ENCODE measurements around a stretch of chr13.

GRCh38 chr13:106534297-106534863 is 1.1 kb downstream of the EFNB2 start:
- PRO-cap: no peak

DNA sequence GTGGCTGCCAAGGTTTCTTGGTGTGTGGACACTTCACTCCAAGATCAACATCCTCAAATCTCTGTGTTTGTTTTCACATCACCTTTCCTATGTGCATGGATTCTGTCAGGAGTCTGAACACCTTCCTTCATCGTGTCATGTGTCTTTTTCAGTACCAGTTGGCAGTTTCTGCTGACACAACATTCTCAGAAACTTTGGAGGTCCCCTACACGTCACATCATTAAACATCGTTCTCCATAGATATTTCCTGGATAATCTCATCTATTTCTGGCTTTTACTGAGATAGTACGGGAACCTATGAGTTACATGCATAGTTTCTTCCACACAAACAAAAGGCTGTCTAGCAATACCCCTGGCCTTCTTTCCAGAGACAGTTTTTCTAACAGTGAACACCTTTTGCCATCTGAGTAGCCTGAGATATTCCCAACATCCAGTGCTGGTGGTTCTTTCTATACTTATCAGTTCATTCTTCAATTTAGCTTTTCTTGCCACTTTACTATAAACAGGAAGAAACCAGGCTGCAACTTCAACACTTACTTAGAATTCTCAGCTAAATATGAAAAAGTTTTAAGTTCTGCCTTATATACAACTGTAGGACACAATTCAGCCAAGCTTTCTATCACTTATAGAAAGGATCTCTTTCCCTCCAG is 15.4 kb upstream of the EFNB2 start:
- PRO-cap: no peak

DNA sequence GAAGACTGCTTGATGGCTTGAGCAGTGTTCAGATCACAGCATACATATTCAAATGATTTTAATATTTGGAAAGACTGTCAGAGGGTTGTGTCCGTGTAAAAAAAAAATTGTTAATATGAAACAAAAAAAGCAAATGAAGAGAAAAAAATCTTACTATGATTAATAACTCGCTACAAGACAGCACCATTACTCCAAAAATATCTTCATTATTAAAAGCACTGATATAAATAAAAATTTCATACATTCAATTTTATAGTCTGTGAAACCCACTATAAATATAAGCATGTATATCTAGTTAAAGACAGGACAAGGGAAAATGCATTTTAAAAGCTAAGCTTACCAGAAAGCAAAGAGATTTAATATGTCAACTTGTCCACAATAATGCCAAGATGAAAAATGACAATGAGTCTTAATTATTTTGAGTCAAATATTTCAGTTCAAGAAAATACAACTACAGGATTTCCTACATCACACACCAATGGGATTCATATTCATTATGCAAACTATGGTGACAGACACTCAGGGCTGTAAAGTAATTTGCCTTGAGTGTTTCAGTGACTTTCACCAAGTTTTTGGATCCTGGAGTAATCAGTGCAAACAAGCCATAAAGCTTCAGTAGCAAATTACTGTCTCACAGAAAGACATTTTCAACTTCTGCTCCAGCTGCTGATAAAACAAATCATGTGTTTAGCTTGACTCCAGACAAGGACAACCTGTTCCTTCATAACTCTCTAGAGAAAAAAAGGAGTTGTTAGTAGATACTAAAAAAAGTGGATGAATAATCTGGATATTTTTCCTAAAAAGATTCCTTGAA is 9.7 kb downstream of the ARGLU1 start:
- PRO-cap: no peak

- PRO-cap: no peak
These were observed 19.9 kb upstream of the ARGLU1 start for GRCh38 chr13:106587779-106588266.

DNA sequence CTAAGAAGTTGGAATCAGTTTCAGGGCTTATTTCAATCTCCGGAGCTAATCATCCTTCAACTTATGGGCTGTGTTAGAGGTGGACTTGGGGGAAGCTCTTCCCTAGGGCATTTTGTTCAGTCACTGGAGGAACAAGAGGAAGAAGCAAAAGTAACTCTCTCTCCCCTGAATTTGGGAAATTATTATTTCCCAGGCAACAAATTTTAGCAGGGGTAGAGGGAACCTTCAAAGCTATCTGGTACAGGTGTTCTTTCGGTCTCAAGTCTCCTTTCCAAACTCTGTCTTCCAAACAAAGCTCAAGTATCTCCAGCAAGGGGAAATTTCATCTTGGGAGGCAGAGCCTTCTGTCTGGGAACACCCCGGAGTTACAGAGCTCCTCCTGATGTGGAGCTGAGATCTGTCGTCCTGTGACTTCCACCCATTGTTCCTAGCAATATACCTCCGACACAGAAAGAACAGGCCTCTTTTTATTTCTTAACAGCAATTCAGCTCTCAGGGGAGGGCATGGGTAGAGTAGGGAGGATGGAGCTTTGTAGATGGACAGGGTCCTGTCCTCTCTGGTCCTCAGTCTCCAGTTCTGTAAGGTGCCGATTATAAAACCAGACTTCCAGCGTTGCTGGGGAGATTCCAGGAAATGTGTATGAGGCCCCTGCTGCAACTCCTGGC is 55.8 kb upstream of the ARGLU1 start:
- PRO-cap: no peak

- PRO-cap: no peak
These were observed 112.9 kb upstream of the ARGLU1 start for GRCh38 chr13:106680716-106681287.

GRCh38 chr13:108587337-108587536 is 42.2 kb upstream of the MYO16 start:
- PRO-cap: no peak

DNA sequence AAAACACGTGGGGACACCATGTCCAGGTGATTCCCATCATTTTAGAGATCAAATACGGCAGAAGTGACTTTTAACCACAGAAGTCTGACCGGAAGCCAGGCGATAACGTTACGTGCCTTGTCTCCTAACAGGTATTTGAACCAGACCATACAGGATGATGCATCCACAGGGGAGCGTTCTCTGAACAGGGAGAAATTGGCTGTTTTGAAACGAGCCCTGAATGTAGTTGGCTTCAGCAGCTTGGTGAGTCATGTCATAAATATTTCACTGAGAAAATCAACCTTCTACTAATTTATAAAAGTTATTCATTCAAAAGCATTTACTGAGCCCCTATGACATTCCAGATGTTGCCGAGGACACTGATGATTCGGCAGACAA is 328.1 kb downstream of the MYO16 start:
- PRO-cap: no peak

DNA sequence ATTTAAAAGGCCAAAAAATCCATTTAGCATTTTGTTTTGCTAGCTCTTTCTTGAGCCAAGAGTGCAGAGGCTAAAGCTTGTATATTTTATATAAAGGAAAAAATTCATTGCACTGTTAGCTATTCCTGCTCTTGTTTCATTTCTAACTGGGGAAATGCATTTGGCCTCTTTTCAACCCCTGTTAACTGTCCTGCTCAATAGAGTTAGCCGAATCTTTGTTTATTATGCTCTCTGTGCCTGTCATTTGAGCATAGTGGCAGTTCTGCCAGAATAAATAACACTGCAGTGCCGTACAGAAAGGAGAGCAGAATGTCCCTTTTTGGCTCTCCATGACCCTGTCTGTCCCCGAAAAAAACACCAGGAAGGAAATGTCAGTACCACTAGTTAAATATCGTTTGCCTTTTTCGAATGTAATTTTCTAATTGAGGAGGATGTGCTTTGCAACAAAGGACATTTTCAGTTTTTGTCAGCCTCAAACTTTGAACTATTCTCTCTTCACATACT is 350.9 kb downstream of the MYO16 start:
- PRO-cap: no peak

DNA sequence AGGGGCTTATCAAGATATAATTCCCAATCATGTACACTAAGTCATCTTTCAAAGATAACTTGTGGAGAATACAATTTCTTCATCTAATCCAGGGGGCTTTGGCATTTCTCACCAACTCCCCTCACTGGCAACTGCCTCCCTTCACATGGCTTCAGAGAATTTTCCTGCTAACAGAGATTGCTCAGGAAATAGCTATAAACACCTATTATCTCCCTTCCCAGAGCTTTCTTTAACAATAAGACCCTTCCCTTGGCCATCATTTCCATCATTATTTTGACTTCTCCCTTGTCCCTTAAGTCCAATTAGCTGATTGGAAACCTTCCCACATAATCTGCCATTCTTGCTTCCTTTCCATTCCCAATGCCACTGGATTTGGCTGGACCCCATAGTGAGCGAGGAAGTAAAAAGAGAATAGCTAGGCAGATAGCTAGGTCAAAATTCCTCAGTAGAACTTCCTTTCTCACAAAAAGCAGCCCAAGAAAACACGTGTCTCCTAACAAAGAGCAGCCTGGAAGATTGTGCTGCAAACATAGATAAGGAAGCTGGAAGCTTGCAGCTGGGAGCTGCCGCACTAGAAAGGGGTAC is 522.0 kb downstream of the IRS2 start:
- PRO-cap: no peak

DNA sequence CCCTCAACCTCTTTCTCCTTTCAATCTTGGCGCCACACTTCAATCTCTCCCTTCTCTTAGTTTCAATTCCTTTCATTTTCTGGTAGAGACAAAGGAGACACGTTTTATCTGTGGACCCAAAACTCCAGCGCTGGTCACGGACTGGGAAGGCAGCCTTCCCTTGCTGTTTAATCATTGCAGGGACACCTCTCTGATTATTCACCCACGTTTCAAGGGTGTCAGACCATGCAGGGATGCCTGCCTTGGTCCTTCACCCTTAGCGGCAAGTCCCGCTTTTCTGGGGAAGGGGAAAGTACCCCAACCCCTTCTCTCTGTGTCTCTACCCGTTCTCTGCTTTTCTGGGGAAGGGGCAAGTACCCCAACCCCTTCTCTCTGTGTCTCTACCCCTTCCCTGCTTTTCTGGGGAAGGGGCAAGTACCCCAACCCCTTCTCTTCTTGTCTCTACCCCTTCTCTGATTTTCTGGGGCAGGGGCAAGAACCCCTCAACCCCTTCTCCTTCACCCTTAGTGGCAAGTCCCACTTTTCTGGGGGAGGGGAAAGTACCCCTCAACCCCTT is 520.6 kb downstream of the IRS2 start:
- PRO-cap: no peak

DNA sequence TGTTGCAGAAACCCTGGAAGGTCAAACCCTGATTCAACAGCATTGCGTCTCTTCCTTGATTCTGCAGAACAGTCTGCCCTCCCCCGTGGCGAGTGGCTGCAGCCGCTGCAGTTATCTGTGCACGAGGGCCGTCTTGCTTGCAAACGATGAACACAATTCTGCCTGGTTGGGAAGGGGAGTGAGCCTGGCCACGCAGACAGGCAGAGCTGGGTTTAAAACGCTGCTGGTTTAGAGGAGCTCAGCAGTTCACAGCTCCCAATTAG is 373.8 kb downstream of the IRS2 start:
- PRO-cap: no peak

- PRO-cap: no peak
These were observed 199.3 kb downstream of the IRS2 start for GRCh38 chr13:109587001-109587475.

DNA sequence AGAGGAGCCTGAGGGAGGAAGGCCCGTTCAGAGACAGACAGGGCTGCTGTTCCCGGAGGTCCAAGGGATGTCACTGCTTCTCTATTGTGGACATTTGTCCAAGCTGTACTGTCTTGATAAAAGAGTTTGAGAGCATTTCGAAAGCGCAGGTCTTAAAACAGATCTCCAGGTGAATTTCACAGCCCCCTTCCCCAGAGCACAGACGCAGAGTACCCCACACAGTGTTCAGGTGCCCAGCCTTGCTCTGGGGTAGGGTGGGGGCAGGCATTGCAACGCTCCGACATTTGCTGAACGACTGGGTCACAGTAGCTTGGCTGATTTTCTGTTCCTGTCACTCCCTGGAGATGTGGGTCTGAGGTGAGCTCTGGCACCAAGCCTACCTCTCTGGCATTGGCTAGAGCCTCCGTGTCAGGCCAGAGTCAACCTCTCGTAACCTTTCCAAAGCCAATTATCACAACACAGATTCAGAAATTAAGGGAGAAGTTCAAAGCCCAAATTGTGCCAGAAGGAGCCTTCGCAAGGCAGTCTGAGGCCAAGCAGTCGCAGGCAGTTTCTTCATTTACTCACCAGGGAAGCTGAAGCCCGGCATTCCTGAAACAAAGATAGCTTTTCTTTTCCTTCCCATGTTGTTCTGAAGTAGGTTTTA is 117.2 kb downstream of the IRS2 start:
- PRO-cap: no peak

DNA sequence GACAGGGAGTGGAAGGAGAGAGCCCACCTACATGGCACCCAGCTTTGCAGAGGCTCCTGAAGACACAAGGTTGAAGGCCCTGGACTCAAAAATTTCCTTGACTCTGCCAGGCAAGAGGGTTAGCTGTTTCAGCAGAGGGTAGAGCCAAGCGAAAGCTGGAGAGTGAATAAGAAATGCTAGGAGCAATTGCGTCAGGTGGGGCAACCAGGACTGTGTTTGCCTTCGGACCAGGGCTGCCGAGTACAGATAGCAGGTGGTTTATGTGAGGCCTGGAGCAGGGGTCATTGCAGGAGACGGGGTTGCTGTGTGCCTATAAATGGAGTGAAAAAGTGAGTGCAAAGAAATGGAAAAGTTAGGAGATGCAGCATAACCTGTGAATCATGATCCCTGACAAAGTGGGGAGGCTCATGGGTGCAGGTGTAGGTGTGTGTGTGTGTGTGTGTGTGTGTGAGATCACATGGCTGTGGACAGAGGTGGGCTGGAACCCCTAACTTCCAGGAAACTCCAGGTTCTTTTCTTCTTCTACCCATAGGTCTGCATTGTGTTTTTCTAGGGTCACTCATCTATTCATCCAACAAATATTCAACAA is 59.0 kb downstream of the IRS2 start:
- PRO-cap: no peak

DNA sequence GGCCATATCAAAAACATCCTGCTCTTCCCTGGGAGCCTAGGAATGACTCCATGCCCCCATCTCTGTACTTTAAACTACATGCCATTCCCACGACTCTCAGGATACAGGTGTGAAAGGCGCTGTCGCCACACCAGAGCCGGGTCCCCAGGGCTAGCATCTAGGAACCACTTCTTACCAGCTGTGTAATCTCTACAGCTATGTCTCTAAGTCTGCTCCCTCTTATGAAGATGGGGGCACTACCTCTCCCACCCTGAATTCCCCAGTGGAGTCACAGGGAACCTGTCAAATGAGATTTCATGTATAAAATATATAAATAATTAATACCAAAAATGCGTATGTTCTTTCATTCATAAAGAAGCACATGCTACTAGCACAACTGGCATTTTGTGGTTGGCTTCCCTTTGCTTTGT is 22.2 kb downstream of the IRS2 start:
- PRO-cap: no peak

- PRO-cap: no peak
These were observed 6.1 kb downstream of the IRS2 start for GRCh38 chr13:109780287-109780609.

DNA sequence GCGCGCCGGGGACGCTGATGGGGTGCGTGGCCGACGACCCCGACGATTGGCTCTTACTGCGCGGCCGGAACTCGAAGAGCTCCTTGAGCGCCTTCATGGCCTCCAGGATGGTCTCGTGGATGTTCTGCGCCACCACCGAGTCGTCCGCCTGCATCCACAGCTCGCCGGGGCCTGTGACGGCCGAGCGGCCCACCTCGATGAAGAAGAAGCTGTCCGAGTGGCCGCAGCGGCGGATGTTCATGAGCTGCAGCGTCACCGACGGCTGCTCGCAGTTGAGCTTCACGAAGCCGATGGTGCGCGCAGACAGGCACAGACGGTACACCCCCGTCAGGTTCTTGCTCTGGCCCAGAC is 1.3 kb downstream of the IRS2 start:
- PRO-cap: no peak

DNA sequence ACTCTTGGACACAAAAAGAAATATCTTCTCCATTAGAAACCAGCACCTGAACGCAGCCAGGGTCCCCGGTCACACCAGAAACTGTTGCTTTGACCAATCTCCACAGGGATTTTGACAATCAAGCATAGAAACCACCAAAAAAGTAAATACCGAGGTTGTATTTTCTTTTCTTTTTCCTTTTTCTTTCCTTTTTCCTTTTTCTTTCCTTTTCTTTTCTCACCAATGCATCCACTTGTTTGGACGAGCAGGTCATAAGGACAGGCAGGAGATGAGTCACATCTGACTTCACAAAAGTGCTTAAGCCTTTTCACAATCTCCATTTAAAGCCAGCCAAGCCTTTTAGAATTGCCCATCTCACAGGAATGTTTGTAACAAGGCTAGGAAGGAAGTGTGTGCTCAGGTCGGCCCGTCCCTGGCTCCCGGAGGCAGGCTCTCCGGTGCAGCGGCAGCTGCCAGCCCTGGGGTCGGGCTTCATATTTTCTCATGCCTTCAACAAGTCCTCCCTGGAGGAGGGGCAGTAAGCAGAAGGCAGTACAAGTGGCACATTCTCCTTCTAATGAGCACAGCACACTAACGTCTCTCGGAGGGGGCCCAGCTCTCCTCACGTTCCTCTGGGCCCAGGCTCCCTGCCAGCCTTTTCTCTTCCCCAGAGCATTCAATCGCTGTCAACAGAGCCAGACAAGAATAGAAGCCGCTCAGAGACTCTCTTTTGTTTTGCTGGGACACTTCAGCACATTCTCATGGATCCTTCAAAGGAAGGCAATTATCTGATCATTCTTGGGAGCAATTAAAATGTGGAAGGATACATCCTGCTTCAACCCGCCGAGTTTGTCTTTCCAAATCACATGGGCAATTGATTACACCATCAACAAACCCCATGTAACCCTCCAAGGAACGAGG is 180.5 kb downstream of the COL4A1 start:
- PRO-cap: no peak

- PRO-cap: no peak
These were observed 177.9 kb downstream of the COL4A1 start for GRCh38 chr13:110129002-110129592.